Camera-type eye (tissue), 1 donor: ENCODE measurements around the genes FAM184B and LCORL.

- RAMPAGE, long total RNA: no peak
Observed at GRCh38 chr4:15757135-15757391, 21.1 kb upstream of the CD38 start.

DNA sequence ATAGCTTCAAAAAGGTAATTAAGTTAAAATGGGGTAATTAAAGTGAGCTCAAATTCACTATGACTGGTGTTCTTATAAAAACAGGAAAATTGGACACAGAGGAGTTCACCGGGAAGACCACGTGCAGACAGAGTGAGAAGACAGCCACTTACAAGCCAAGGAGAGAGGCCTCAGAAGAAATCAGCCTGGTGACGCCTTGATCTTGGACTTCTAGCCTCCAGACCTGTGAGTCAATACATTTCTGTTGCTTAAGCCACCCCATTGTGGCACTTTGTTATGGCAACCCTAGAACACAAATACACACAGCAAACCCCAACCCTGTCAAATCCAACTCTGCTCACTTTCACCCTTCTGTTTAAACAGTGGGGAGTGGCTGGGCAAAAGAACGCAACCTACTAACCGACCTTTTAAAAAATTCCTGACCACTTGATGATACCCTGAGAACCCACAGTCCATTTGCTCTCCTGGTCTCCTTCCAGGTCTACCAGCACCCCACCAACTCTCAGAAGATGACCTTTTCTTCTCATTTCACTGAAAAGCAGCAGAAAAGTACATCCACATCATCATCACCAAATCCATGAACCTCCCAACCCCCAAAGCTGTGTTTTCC is 4.0 kb upstream of the CD38 start:
- RAMPAGE, long total RNA: no peak

DNA sequence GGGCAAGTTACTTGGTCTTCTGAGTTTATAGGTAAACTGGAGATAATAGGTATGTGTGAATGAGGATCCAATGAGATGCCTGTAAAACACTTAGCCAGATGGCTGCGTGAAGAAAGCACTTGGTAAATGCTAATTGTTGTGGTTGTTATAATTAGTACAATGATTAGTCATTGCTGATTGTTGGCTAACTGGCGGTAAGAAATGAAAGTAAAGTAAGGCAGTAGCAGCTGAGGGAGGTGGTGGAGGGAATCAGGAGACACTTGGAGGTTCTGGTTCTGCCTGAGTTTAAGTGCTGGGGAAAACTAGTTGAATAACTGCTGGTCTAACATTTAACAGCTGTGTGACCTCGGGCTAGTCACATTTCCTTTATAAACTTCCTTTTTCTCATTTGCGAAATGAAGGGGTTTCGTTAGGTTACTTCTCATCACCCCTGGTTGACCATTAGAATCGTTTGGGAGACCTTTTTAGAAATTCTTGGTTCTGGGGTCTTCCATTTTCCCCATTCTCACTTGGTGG is 31.0 kb downstream of the CD38 start:
- RAMPAGE, long total RNA: no peak

GRCh38 chr4:15905970-15906632 is 32.4 kb downstream of the FGFBP1 start:
- RAMPAGE, long total RNA: no peak

DNA sequence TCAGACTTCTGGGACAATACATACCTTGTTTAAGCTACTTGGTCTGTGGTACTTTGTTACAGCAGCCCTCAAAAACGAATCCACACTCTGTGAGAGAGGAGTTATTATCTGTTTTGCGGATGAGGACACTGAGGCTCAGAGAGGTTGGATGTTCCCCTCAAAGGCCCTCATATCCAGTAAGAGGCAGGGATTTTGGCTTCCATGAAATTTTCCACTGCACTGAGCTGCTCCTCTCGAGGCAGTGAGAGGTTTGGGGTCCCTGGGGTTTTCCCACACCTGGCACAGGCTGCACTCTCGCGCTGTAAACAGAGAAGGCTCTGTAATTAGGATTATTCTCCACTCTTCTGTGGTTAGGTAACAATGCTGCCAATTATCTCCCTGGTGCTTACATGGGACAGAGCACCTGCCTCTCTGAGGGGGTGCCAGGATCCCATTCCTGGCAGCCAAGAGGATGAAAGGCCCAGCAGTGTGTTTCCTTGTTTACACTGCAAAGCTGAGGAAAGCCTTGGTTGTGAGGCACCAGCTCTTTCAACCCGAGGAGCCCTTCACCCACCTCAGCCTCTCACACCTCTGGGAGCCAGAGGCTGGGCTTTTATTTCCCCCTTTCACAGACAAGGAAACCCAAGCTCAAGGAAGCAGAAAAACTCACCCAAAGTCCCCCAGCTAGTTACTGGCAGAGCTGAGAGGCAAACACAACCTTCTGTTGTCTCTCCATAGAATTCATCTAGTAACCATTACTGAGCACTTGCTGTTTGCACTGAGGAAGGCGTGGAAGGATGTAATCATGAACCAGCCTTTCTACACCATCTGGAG is 39.5 kb upstream of the PROM1 start:
- RAMPAGE, long total RNA: no peak

GRCh38 chr4:16227444-16227939 is 1.2 kb upstream of the TAPT1 start:
- RAMPAGE, long total RNA: no peak

- RAMPAGE, long total RNA: no peak
Observed at GRCh38 chr4:16256200-16257004, 30.1 kb upstream of the TAPT1 start.

DNA sequence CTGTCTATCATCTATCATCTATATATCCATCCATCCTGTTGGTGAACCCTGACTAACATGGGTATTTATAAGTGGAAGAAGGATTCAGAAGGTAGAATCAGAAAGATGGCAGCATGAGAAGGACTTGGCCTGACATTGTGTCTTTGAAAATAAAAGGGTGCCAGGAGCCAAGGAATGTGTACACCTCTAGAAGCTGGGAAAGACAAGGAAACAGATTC is 300.2 kb upstream of the TAPT1 start:
- RAMPAGE, long total RNA: no peak

DNA sequence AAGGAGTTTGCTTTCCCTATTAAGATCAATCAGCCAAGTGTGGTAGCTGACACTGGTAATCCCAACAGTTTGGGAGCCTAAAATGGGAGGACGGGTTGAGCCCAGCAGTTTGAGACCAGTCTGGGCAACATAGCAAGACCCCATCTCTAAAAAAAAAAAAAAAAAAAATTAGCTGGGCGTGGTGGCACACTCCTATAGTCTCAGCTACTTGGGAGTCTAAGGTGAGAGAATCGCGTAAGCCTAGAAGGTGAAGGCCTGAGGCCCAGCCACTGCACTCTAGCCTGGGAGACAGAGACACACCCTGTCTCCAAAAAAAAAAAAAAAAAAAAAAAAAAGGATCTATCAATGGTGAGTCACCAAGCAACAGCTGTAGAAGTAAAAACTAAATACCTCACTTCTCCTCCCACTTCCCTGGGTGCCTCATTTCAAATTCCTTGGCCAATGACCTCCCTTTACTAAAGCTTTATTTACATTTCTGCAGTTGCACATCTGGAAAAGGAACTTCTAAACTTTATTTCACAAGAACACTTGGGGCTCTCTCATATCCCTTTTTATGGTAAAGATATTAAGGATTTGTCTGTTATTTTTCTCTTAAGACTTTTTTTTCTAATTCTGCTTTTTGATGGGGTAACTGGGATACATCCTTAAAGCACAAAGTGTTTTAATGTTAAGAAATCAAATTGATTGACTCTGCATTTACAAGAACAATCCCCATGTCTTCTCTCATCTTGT is 54.3 kb downstream of the LDB2 start:
- RAMPAGE, long total RNA: no peak

- RAMPAGE, long total RNA: no peak
Observed at GRCh38 chr4:17482626-17483186, 29.2 kb downstream of the QDPR start.

DNA sequence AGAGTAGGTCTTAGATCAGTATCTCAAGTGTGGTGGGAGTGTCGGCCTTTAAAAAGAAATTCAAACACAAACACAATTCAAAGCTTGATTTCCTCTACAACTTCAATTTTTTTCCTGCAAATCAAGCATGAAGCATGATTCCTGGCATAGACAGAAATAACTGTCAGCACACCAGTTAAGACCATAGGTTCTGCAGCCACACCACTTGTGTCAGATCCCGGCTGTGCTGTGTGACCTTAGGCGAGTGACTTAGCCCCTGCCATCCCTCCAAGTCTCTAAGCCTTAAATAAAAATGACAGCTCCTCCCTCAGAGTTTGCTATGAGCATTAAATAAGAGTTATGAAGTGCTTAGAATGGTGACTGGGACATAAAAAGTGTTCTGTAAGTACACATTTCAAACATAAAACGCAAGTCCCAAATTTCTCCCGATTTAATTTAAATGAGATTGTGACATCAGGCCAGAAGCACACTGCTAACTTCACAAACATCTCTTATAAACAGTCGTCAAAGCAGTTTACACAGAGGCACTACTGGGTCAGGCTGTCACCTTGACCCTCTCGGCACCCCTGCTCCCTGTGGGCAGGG is 22.4 kb downstream of the QDPR start:
- RAMPAGE, long total RNA: no peak

DNA sequence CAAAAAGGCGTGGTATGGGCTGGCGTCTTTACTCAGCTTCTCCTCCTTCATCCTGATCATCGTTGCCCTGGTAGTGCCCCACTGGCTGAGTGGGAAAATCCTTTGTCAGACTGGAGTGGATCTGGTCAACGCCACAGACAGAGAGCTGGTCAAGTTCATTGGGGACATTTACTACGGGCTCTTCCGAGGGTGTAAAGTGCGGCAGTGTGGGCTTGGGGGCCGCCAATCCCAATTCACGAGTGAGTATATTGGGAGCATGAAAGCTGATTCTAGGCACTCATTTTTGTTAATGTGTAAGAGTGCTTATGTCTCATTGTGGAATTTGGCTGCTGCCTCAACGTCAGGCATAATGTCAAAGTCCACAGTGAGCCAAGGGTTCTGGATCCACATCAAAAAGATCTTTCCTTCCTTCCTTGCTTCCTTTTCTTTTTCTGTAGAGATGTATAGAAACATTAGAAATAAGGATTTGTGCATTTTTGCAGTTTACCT is 360 bp downstream of the CLRN2 start:
- RAMPAGE, long total RNA: no peak

DNA sequence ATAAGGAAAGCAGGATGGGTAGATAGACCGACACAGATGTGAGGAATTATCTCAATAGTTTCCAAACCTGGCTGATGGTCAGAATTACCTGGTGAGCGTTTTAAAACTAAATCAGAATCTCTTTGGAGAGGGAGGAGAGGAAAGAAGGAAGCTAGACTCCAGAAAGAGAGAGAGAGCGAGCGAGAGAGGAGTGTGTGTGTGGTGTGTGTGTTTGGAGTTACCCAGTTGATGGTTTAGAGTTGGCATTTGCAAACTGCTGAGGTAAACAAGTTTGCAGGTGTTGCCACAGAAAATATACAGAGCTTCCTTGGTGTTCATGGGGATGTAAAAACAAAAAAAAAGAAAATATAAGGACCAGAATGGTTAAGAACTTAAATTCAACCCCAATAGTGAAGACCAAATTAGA is 26.5 kb upstream of the LAP3 start:
- RAMPAGE, long total RNA: no peak

GRCh38 chr4:17622846-17623439 is 8.5 kb downstream of the MED28 start:
- RAMPAGE, long total RNA: no peak

GRCh38 chr4:17625996-17626414 is 11.6 kb downstream of the MED28 start:
- RAMPAGE, long total RNA: no peak

DNA sequence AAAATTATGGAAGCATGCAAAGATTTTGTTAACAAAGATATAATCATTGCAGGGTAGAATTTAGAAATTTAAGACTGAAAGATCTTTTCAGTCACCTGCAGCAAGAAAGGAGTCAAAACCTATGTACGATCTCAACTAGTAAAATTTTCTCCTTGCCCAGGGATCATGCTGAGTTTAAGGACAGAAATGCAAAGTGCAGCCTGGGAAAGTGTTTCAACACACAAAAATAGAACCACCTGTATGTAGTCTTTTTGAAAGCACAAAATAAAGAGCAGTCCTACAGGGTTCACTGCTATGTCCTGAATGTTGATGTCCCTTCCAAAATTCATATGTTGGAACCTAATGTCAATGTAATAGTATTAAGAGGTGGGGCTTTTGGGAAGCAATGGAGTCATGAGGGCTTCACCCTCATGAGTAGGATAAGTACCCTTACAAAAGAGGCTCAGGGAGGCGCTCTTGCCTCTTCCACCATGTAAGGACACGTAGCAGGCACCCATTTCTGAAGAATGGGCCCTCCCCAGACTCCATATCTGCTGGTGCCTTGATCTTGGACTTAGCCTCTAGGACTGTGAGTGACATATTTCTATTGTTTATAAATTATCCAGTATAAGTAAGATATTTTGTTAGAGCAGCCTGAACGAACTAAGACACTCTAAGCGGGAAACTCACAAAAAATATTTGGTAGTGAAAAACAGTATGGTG is 15.7 kb downstream of the MED28 start:
- RAMPAGE, long total RNA: no peak

DNA sequence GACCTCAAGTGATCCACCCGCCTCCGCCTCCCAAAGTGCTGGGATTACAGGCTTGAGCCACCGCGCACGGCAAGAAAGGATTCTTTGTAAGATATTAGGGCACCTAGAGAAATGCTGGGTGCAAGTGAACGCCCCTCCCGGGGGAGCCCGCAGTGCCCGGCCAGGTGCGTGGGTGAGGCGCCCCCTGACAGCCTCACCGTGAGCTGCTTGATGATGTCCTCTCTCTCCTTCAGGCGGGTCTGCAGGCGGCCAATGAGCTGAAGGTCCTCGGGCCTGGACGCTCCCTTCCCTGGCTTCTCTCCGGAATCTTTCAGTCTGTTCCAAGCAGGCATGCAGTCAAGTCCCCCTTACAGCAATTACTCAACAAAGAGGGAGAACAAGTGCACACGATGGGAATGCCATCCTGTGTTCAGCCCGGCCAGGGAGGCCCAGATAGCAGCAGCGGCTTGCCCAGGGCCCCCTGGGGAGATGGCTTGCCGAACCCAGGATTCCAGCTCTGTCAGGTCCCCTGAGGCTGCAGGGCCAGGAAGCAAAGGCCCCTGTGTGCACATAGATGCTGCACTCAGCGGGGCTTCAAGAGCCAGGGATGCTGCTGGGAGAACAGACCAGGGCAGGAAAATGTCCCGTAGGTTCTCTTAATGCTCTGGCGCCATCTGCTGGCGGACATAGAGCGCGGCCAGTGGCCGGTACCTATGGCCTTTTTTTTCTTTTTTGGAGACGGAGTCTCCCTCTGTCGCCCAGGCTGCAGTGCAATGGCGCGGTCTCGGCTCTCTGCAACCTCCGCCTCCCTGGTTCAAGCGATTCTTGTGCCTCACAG is 22.1 kb downstream of the MED28 start:
- RAMPAGE, long total RNA: no peak

DNA sequence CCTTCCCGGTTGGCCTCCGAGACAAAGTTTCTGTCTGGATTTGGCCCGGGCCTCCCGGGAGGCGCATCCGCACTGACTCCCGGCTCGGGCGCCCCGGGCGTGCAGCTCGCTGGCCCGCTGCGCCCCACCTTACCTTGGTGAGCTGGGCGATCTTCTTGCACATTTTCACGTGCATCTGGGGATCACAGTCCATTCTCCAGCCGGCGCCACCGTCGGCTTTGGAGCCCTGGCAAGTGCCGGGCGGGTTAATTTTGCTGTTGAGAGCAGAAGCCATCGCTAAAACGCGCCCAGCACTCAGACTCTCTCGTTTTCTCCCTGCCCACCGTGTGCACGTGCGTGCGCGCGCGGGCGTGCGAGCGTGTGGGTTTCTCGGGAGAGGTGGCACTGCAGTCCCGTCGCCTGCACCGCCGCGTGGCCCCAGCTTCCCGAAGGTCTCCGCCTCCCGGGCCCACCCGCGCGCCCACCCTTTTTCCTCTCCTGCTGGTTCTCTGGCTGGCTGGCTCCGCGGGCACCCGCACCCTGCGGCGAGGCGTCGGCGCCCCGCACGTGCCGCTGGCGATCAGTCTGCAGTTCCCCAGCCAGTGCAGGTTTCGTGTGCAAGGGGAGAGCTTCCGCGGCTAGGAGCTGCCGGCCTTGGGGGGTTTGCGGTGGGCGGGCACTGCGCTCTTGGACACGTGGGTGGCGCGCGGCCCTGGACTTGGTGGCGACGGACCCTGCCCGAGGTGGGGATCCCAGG is at the start of gene FAM184B:
Gene FAM184B (minus strand): TSS at position 596 of the 736 bp plus-strand sequence.
- RAMPAGE, long total RNA: no peak

GRCh38 chr4:18021627-18022227 is at the start of gene LCORL:
TSS of gene LCORL (minus strand) at chr4:18021755.
- RAMPAGE, long total RNA: no peak

GRCh38 chr4:18318932-18319453 is 297.4 kb upstream of the LCORL start:
- RAMPAGE, long total RNA: no peak